Fibroblast of the aortic adventitia (primary cell): Measurements from ENCODE around the genes NFKB2 and ACTR1A.

DNA sequence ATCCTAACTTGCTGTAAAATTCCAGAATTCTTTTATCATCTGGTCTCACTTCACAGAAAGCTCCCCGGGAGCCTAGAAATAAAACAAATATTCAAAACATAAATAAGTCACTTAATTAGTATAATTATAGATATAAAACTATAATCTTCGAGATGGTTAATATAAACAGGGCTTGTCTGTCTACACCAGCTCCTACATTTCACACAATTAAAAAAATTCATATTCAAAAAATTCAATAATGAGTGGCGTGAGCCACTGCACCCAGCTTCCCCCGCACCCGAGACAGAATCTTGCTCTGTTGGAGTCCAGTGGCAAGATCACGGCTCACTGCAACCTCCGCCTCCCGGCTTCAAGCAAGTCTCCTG lies 3.3 kb upstream of the NPM3 start:
- CAGE, long polyA plus RNA: no peak

GRCh38 chr10:101818869-101819483 lies 732 bp upstream of the OGA start:
- CAGE, long polyA plus RNA: no peak

GRCh38 chr10:101830203-101831200 lies 12.3 kb upstream of the OGA start:
- CAGE, long polyA plus RNA: no peak

DNA sequence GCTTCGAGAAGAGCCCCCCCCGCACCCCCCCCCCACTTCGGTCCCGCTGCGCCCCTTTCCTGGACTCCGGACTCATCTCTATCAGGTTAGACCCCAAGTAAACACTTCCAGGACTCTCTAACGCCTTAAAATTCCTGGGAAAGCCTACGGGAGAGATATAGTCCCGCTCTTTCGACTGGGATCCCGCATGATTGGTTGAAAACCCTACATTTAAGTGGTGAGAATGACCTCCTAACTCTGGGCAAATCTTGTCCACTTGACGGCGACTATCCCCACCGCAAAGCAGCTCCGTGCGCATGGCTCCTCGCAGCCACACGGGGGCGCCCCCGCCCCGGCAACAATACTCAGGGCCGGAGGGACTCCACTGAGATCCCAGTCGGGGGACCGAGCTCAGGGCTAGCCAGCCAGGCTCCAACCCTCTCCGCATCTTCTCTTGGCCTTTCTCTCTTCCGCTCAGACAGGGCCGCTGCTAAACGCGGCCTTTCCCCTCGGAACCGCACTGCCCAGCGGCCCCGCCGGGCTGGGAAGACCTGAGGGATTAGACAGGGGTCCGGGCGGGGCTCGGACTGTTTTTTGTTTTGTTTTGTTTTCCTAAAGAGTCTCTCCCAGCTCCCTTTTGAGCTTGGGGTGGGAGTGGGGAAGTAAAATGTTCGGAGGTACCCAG lies 2.9 kb downstream of the KCNIP2 start:
- CAGE, long polyA plus RNA: no peak

- CAGE, long polyA plus RNA: no peak
These were observed 9.4 kb downstream of the LDB1 start for GRCh38 chr10:102110623-102111326.

GRCh38 chr10:102118776-102119312 lies 1.3 kb downstream of the LDB1 start:
- CAGE, long polyA plus RNA: no peak

DNA sequence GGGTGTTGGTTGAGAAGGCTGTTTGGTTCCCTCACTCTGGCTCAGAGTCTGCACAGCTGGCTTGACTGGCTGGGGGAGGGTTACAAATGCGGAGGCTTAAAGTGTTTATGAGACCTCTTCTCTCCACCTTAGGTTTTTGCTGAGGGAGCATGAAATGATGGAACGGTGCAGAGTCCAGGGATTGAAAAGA lies 1.5 kb upstream of the LDB1 start:
- CAGE, long polyA plus RNA: no peak

DNA sequence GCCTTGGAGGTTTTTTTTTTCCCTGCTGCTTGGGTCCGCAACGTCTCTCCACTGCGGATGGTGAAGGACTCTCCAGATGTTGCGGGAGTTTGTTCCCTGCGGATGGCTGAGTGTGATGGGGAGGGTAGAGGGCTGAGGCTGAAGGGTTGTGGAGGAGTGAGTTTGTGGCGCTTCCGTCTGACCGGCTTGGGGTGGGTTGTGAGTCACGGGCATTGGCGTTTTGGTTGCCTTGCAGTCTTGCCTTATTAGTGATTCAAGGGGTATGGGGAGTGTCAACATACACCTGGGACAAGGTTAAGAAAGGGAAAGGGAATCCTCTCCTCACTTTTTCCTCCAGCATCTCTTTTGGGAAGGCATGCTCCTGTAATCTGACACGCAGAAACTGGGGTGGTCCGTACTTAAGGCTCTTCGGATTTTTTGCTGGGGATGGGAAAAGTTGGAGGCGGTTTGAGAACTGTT lies 1.1 kb downstream of the PPRC1 start:
- CAGE, long polyA plus RNA: no peak

DNA sequence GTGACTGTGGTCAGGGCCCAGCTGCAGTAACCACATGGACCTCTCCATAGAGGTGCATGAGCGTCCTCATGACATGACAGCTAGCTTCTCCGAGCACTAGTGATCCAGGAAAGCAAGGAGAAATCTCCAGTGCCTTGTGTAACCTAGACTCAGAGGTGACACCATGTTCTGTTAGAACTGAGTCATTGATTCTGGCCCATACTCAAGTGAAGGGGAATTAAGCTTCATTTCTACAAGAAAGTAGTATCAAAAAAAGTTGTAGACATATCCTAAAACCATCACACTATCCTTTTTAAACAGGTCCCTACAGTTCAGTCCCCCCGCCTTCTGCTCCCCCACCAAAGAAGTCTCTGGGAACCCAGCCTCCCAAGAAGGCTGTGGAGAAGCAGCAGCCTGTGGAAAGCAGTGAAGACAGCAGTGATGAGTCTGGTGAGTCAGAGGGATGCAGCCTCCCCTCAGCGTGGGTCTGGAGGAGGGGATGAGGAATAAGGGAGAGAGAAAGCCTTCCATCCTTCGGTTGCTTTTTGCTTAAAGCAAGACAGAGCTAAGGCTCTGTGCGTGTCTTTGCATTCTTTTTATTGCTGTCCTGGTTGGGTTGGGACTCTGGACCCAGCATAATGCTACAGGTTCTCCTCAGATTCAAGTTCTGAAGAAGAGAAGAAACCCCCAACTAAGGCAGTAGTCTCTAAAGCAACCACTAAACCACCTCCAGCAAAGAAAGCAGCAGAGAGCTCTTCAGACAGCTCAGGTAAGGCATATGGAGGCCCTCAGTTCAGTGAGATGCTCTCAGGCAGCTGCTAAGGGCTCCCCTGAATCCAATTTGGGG lies 7.6 kb downstream of the NOLC1 start:
- CAGE, long polyA plus RNA: no peak

DNA sequence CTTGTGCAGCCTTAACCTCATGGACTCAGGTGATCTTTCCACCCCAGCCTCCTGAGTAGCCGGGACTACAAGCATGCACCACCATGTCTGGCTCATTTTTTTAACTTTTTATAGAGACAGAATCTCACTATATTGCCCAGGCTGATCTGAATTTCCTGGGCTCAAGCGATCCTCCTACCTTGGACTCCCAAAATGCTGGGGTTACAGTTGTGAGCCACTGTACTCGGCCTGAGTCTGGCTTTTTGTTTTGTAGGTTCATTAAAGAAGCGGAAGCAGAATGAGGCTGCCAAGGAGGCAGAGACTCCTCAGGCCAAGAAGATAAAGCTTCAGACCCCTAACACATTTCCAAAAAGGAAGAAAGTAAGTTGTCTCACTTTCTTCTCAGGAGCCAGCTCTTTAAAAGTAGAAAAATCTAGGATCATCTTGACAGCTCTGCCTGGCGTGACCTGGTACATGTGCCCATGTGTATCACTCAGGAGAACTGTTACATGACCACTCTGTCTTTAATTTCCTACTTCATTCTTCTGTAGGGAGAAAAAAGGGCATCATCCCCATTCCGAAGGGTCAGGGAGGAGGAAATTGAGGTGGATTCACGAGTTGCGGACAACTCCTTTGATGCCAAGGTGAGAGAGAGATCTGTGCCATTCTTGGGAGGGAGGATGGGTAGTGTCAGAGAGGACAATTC lies 9.3 kb downstream of the NOLC1 start:
- CAGE, long polyA plus RNA: no peak

GRCh38 chr10:102162635-102163695 lies 10.8 kb downstream of the NOLC1 start:
- CAGE, long polyA plus RNA: no peak

GRCh38 chr10:102311859-102312416 lies 66.6 kb downstream of the GBF1 start:
- CAGE, long polyA plus RNA: no peak

GRCh38 chr10:102382107-102382962 lies 13.2 kb upstream of the NFKB2 start:
- CAGE, long polyA plus RNA: no peak

DNA sequence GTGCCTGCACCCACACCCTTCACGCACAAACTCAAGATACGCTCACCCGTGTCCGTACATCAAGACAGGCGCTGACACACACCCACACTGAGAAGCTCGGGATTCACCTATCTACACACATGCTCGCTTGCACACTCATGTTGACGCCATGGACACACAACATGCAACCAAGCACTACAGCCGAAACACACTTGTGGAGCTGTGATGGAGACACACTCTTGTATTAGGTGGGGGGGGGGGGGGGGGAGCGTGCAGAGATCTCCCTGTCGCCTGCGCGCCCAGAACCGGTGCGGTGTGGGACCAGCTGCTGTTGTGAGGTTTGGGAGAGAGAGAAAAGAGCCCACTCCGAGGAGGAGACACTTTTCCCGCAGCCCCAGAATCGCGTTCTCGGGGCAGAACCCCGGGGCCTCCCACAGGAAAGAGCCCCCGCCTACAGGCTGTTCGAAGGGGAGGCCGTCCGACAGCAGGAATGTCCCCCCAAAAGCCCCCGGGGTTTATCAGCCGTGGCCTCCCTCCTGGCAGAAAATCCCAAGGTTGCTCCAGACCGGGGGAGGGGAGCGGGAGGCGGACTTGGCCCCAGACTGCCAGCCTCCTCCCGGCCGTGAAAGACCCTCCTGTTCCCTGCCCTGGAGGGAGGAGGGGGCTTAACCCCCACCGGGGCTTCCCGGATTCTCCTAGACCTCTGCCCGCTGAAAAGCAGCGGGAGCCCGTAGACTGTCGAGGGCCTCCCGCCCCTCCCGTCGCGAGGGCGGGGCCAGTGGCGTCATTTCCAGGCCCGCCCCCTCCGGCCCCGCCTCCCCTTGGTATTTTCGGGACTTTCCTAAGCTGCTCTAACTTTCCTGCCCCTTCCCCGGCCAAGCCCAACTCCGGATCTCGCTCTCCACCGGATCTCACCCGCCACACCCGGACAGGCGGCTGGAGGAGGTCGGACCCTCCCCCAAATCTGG lies at the start of gene NFKB2:
Gene NFKB2 (plus strand): TSS at position 833 of the 947 bp plus-strand sequence.
- CAGE, long polyA plus RNA: no peak

GRCh38 chr10:102400386-102401033 lies 5.0 kb downstream of the NFKB2 start:
- CAGE, long polyA plus RNA: no peak

- CAGE, long polyA plus RNA: no peak
These were observed 18.7 kb downstream of the MFSD13A start for GRCh38 chr10:102479790-102480468.

- CAGE, long polyA plus RNA: no peak
These were observed at the start of gene ACTR1A for GRCh38 chr10:102502171-102503207. Gene ACTR1A (minus strand): TSS chr10:102502712.

- CAGE, long polyA plus RNA: no peak
These were observed 5.4 kb downstream of the SUFU start for GRCh38 chr10:102509117-102509601.

DNA sequence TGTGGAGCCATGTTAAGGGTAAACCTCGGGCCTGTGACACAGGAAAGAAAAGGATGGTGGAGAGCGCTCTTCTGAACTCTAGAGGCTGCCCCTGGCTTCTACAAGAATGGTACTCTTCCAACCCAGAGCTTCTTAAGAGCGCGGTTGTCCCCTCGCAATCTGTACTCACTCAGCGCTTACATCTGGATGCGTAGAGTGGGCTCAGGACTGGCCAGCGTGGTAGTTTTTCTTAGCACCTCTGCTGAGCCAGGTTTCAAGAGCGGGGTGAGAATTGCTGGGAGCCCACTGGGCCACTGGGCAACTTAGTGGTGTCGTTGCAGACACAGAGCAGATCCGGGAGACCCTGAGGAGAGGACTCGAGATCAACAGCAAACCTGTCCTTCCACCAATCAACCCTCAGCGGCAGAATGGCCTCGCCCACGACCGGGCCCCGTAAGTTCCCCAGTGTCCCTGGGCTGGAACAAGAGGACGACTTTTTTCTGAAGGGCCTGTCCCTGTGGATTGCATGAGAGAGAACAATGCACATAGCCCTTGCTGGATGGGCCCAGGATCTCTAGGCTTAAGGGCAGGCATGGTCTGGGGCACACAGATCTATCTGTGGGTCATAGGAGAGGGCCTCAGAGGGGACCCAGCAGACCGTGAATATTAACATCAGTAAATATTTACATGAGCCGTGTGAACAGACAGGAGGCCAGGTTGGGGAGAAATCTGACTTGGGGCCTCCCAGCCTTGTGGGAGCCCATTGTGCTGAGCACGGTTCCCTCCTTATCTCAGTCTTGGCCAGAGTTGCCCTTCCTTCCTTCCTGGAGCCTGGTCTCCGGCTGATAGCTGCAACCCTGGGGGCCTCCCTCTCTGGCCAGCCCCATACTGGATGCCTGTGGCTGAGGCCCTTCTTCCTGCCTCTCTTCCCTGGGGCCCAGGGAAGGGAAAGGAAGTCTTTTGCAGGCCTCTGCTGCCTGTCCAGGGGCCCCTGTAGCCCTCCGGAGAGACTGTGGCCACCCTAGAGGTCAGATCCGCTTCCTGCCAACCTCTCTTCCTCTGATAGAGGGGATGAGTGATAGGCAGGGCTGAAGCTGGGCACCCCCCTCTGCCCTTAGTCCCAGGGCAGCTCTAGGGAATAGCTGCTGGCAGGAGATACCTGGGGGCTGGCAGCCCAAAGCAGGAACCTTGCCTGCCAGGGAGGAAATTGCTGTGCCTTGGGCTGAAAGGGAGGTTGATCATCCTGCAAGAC lies 44.8 kb upstream of the TRIM8 start:
- CAGE, long polyA plus RNA: no peak

GRCh38 chr10:102602545-102603067 lies 41.7 kb upstream of the TRIM8 start:
- CAGE, long polyA plus RNA: no peak